Bronchus fibroblast of lung (primary cell): Measurements from ENCODE around the genes NAPB and CST3.

- RAMPAGE, long total RNA = no peak
These were observed 100.2 kb upstream of the FOXA2 start for GRCh38 chr20:22684478-22685160.

DNA sequence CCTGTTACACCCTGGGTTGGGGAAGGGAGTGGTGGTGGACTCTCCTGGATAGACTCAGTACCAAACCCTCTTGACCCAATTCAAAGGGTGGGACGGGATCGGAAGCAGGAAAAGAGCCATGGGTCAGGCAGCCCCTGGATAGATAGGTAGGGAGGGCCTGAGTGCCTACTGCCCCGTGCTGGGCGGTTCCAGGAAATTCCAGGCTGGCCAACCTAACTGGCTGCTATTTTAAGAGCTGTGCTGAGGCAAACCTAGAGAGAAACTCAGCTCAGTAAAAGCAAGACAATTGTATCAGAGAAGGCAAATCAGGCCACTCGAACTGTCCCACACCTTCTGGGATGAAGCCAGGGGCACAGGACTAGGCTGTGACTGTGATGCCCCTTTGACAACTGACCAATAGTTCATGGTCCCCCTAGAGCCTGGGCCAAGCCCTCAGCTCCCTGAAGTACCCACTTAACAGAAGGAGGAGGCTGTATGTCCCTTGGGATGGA lies 179.2 kb upstream of the FOXA2 start:
- RAMPAGE, long total RNA = no peak

DNA sequence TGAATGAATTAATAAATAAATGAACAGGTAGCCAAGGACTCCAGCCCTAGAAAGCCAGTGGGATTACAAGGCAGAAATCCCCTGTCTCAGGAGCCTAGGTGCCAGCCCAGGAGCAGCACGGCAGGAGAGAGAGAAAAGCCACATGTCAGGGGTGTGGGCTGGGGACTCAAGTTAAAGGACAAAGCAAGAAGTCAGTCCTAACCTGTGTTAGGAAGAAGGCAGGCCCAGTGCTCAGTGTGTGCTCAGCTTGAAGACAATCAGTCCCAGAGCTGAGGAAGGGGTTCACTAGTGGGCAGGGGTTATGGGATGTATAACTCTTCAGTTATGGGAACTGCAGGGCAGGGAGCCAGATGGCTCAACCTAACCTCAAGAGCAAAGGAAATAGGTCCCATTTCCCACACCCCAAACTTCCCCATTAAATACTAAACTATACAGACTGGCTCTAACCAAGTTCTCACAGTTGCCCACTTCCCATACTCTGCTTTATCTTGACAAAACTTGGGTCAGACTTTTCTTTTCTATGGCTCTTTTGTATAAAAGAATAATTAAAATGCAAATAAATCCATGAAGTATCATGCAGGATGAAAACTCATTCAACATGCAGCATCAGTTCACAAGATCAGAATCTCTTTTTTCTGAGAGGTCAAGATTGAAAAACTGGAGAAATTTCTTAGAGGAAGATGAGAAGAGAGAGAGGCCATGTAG lies 7.4 kb upstream of the SSTR4 start:
- RAMPAGE, long total RNA = no peak

DNA sequence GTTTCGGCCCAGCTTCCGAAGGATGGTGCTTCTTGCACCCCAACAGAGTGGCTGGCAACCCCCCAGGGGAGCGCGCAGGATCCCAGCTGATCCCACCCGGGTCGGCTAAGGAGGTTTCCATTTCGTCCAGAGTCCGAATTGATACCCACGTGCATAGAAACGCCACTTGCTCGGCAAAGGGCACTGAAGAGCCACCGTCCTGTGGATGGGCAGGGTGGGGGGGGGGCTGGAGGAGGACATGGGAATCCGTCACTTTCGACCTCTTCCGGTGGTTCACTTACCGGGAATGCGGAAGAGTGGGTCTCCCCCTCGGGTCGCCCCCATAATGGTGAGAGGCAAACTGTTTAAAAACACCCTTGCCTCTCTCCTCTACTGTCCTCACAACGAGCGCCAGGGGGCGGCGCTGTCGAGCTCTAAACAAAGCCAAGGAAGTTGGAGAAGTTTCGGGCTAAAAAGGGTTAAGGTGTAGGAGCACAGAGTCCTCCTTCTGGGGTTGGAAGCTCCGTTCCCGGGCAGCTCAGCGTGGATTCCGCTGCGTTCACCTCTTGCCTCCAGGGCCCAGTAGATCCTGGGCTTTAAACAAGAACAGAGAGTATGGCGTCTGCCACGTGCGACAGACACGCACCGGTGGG lies 1.2 kb upstream of the THBD start:
- RAMPAGE, long total RNA = no peak

- RAMPAGE, long total RNA = no peak
These were observed 64.0 kb upstream of the CD93 start for GRCh38 chr20:23149997-23150574.

DNA sequence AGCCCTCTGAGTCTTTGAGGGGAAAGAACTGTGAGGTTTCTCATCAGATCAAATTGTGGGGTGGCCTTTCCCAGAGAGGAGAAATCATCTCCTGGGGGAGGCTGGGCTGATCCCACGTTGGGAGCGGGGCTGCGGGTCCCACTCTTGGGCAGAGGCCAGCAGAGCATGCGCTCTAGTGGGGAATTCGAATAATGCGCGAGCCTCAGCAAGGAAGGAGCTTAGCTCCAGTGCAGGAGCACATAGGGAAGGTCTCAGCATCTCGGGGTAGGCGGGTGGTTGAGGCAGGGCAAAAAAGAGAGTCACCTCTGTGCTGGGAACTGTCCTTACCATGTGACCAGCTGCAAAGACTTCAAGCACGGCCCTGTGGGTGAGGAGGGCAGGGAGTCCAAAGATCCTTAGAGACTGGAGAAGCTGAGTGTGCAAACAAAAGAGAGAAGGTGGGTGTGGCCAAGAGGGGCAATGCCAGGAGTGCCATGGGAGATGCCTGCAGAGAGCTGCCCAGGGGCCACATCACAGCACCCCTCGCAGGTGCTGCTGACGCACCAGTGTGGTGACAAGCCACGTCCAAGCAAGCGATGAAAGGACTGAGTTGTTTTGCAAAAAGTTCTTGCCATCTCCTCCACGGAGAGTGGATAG lies 79.2 kb upstream of the CD93 start:
- RAMPAGE, long total RNA = no peak

GRCh38 chr20:23187651-23188177 lies 101.6 kb upstream of the CD93 start:
- RAMPAGE, long total RNA = no peak

DNA sequence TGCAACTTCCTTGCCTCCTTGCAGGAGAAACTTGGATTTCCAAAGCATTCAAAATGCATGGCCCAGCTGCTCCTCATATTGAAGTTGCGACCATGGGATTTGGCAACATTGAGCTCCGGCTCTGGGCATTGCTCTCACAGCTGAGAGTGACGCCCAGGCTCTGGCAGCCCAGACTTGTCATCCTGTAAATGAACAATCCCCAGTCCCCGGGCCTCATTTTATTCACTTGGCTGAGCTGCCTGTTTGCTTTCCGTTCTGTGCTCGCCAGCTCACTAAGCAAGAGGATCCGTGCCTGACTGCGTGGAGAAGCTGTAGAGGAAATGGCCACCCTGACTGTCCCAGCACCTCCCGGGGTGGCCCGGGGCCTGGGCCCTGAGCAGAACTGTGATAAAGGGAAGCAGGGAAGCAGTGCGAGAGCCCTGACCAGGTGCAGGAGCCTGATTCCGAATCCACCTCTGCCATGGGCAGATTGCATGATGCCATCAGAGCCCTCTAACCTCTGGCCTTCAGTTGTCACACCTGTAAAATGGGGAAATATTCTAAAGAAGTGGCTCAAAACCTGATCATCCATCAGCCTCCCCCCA lies 119.6 kb upstream of the CD93 start:
- RAMPAGE, long total RNA = no peak

DNA sequence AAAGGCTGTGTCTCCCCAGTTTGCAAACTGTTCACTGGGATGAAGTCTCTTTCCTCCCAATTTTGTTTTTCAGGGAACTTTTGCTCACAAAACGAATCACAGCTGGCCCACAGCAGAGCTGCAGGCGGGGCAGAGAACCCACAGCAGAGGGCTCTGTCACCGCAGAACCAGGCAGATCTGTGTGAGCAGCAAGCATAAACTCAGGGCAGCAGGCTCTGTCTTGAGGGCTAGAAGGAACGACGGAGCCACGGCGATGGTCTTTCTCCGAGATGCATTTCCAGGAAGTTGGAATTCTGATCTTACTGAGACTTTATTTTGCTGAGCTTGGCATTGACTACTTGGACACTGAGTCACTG lies 106.5 kb upstream of the NXT1 start:
- RAMPAGE, long total RNA = no peak

- RAMPAGE, long total RNA = no peak
These were observed 2.8 kb downstream of the GZF1 start for GRCh38 chr20:23364658-23365375.

DNA sequence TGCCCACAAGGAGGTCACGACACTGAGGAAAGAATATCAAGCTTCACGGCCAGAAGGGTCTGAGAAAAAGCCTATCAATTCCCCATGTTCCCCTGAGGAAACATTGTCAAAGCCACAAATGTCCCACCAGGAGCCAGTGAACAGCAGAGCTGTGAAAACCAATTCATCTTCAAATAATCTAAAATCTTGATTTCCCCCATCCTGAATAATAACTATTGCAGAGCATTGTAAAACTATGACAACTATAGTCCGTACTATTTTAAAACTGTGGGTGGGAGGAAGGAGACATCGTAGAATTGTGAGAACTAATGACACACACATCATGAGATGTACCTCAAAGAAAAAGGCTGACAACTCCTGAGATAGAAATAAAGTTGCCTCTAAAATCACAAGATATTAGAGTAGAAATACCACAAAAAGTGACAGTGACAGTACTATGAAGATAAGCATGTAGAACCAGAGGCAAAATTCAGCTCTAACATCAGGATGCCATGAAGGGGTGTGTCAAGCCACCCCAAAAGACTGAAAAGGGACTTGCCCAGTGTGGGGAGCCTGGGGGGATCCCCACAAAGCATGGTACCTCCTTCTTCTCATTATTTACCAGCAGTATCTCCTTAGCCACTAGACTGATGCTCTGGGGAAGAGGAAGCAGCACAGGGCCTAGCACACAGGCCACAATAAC lies 13.5 kb downstream of the NAPB start:
- RAMPAGE, long total RNA = no peak

DNA sequence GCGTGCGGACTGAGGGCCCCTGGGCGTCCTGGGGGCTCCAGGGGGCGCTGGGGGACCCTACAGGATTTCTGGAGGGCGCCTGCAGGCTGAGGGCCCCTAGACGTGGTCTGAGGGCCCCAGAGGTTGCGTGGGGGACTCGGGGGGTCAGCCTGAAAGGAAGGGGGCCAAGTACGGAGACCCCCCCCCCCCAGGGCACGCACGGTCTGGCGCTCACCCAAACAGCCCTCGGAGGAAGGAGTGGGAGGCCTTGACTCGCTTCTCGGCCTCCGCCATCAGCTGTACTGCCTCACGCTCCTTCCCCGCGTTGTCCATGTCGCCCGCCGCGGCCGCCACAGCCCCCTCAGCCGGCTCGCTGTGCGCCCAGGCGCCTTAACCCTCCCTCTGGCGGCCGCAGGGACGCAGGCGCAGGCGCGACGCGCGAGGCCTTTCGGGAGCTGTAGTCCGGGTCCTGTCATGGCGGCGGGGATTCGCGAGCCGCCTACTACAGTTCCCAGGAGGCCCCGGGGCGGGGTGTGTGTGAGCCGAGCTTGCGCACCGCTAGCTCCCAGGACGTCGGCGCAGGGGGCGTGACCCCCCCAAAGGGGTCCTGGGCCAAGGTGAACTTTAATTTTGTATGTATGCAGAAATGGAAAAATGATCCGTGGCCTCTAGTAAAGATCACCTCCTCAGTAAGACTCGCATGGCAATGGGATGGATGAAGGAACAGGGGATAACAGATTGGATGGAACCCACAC lies at the start of gene NAPB:
NAPB (minus strand) TSS at position 398 of the 734 bp plus-strand sequence.
- RAMPAGE, long total RNA = no peak

GRCh38 chr20:23456237-23457204 lies 3.8 kb upstream of the CST11 start:
- RAMPAGE, long total RNA = no peak

DNA sequence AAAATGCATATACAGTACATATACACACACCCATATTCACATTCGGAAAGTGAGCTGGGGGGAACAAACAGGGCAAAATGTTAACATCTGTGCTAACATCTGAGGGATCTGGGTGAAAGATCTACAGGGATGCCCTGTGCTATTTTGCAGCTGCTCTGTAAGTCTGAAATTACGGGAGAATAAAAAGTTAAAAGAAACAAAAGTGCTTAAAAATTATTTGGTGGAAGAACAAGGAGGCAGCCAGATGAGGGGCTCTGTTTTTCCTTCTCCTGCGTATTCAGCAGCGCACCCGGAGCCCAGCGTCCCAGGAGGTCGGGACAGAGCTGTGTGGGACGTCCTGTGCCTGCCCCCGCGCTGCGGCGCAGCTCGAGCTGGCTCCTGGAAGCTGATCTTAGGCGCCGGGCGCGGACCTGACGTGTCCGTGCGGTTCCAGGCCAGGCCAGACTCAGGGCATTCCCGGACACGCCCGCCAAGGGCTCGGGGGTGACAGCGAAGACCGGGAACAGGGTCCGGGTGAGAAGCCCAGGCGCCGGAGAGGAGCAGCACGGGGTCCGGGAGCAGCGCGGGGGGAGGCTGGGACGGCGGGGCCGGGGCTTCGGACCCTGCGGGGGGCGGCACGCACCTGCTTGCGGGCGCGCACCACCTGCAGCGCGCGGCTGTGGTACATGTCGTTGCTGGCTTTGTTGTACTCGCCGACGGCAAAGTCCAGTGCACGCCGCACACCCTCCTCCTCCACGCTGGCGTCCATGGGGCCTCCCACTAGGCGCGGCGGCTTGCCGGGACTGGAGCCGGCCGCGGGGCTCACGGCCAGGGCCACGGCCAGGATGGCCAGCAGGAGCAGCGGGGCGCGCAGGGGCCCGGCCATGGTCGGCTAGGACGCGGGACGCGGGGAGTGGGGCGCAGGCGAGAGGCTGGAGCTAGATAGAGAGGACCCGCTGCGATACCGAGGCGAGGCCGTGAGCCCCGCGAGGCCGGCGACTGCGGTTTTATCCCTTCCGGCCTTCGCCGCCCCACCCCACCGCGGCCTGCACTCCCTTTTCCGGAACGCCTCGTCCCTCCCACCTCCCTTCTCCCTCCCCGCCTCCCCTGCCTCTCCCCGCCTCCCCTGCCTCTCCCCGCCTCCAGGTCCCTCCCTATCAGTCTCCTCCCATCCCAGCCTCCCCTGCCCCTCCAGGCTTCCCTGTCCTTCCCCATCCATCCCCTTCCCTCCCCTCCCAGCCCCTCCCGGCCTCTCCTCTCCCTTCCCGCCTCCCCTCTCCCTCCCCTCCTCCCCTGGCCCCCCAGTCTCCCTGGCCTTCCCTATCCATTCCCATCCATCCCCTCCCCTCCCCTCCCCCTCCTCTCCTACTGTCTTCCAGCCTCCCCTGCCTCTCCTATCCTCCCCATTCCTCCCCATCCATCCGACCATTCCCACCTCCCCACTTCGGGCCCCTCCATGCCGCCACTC lies at the start of gene CST3:
CST3 (minus strand) TSS at position 958 of the 1,447 bp plus-strand sequence.
- RAMPAGE, long total RNA = no peak

DNA sequence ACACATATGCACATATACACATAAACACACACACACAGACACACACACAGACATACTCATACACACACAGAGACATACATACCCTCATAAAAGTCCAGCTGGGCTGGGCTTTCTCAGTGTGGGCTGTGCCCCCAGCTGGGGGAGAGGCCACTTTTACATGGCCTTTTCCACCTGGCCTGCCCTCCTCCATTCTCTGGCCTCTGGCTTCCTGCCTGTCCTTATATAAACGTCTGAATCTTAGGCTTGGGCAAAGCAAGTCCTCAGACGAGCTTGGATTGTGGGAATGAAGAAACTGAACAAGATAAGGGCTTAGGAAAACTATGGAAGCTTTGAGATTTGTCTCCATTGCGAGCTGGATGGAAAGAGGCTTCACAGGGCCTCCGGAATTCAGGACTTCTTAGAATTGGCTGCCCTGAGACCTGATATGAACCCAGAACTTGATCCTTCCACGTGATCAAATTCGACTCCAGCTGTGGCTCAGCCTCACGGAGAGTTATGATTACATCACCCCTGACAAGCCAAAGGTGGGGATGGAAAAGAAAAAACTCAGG lies 22.5 kb upstream of the CST3 start:
- RAMPAGE, long total RNA = no peak

GRCh38 chr20:23754911-23755583 lies 4.3 kb upstream of the CST1 start:
- RAMPAGE, long total RNA = no peak

DNA sequence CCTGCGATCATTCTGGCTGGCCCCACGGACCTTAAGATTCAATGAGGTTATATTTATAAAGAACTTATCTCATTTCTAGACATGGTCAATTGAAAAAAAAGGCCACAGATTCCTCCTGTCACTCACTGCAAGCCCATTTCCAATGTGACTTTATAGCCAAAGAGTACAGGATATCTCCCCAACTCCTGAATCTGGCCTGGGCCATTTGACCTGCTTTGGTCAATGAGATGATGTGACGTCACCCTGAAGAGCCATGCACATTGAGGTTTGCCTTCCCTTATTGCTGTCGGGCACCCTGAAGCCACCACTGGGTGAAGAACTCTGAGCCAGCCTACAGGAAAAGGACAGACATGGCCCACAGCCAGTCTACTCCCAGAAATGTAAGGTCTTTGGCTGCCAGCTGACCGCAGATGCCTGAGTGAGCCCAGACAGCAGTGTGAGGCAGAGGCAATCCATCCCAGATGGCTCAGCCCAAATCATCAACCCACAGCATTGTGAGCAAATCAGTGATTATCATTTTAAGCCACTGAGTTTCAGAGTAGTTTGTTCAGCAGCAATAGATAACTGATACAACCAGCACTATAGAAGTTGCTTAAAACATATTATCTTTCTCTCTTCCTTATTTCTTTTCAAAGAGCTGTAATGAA lies 3.7 kb upstream of the SYNDIG1 start:
- RAMPAGE, long total RNA = no peak

DNA sequence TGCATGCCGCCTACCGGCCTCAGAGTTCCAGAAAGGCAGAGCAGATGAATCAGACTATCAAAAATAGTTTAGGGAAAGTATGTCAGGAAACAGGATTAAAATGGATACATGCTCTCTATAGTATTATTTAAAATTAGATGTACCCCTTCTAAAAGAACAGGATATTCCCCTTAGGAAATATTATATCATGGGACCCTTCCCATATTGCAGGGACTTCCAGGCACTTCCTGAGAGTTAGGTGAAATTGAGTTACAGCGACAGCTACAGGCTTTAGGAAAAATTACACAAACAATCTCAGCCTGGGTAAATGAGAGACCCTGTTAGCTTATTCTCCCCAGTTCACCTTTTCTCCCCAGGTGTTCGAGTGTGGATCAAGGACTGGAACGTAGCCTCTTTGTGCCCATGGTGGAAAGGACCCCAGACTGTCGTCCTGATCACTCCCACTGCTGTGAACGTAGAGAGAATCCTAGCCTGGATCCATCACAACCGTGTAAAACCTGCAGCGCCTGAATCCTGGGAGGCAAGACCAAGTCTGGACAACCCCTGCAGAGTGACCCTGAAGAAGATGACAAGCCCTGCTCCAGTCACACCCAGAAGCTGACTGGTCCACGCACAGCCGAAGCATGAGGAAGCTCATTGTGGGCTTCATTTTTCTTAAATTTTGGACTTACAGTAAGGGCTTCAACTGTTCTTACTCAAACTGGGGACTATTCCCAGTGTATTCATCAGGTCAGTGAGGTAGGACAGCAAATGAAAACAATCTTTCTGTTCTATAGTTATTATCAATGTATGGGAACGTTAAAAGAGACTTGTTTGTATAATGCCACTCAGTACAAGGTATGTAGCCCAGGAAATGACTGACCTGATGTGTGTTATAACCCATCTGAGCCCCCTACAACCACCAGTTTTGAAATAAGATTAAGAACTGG lies 17.8 kb upstream of the CST7 start:
- RAMPAGE, long total RNA = no peak

GRCh38 chr20:24988945-24989582 lies 3.5 kb downstream of the APMAP start:
- RAMPAGE, long total RNA = no peak

DNA sequence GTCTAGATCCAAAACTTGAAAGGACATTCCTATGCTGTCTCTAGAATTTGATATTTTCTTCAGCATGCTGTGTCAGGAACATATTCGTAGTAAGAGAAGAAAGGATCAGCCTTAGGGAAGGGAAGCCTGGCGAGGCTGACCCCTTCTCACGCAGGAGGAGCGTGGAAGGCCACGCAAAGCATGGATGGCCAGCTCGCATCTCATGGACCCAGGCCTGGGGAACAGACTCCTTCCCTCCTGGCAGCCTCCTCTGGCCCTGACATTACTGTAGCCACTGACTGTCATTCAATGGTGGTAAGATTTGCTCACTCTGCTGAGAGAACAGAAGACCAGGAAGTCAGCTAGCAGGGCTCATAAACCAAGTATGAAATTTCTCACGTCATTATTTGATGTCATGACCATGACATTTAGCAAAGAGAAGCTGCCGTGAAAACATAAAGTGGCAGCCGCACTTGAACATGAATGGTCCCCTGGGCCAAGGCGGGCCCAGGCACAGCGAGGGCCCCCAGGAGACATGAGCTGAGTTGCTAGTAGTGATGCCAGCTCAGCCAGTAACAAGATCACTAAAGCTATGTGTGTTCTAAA lies 20.3 kb downstream of the ACSS1 start:
- RAMPAGE, long total RNA = no peak